UCH-1 (cell line): ENCODE results near the gene ATPAF1.

DNA sequence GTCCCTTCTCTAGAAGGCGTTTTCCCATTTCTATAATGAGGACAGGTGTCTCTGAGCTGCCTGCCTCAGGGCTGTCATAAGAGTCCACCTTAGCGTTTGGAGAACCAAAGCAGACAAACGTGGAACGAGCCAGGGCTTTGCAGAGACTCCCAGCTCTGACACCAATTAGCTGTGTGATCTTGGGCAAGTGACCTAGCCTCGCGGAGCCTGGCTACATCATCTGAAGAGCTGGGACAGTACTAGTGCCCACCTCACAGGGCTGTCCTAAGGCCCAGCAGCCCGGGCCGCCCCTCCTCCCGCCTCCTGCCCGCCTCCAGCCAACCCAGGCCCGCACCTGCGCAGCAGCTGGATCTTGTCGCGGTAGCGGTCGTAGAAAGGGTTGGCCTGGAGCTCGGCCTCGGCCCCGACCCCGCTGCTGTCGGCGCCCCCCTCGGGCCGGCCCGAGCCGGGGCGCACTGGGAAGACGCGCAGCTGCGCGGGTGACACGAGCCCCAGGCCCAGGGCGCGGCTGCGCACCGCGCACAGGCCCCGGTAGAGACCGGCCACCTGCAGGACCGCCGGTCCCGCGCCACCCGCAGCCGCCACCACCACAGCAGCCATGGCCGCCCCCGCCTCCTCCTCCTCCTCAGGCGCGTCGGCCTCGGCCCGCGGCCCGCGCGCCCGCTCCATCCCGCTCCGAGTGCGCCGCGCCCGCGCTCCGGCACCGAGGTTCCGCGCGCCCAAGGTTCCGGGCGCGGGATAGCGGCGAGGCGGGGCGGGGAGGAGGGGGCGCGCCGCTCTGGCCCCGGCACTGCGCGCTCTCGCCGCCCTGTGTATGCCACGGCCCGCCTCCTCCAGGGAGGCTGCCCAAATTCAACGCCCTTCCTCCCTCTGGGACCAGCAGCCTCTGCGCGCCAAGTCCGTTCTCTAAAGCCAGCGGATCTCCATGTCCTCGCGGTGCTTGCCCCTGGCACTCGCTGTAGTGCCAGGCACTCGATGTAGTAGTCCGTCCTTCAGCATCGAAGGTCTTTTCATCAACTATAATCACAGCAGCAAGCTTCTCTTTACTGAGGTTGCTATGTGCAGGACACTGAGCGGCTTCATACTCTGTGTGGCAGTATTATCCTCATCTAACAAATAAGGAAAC is at the start of gene ATPAF1:
Gene ATPAF1 (minus strand): TSS at position 642 of the 1,126 bp plus-strand sequence.
- RRBS: 3% methylated on average over 23 of the region's 98 CpGs

GRCh38 chr1:46804069-46804794 is 5.4 kb downstream of the CYP4B1 start:
- RRBS: no CpG with 5 or more reads among the region's 2 CpGs

DNA sequence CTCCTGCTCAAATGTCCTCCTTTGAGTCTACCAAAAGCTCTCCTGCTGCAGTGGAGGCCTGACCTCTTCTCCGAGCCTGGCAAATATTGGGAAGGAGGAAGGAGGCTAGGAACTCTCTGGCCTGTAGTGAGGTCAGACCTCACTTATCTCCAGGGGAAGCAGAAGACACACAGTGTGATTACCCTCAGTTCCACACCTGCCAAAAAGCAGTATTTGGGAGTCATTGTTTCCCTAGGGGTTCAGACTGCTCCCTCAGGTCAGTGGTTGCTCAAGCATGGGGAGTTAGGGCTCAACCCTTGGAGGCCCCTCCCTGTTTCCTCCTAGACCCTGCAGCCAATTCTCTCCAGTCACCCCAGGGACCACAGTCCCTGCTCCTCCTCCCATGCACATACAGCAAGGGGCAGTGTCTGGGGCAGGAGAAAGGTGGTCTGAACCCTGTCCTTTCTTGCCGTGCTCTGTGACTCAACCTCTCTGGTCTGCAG is 1.2 kb downstream of the PDZK1IP1 start:
- RRBS: no CpG with 5 or more reads among the region's 2 CpGs

GRCh38 chr1:47228671-47230031 is 2.9 kb downstream of the TAL1 start:
- RRBS: 48% methylated on average over 5 of the region's 49 CpGs

DNA sequence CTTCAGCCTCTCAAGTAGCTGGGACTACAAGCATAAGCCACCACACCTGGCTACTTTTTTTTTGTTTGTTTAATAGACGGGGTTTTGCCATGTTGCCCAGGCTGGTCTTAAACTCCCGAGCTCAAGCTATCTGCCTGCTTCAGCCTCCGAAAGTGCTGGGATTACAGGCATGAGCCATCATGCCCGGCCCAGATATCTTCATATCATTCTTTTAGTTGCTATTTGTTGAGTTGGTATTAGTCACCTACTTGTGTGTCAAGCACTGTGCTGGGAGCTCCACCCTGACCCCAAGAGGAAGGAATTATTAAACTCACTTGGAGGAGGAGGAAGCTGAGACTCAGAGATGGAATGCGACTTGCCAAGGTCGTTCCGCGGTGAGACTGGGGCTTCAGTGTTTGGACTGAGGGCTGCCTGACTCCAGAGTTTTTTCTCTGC is 131.9 kb downstream of the FOXD2 start:
- RRBS: no CpG with 5 or more reads among the region's 8 CpGs

DNA sequence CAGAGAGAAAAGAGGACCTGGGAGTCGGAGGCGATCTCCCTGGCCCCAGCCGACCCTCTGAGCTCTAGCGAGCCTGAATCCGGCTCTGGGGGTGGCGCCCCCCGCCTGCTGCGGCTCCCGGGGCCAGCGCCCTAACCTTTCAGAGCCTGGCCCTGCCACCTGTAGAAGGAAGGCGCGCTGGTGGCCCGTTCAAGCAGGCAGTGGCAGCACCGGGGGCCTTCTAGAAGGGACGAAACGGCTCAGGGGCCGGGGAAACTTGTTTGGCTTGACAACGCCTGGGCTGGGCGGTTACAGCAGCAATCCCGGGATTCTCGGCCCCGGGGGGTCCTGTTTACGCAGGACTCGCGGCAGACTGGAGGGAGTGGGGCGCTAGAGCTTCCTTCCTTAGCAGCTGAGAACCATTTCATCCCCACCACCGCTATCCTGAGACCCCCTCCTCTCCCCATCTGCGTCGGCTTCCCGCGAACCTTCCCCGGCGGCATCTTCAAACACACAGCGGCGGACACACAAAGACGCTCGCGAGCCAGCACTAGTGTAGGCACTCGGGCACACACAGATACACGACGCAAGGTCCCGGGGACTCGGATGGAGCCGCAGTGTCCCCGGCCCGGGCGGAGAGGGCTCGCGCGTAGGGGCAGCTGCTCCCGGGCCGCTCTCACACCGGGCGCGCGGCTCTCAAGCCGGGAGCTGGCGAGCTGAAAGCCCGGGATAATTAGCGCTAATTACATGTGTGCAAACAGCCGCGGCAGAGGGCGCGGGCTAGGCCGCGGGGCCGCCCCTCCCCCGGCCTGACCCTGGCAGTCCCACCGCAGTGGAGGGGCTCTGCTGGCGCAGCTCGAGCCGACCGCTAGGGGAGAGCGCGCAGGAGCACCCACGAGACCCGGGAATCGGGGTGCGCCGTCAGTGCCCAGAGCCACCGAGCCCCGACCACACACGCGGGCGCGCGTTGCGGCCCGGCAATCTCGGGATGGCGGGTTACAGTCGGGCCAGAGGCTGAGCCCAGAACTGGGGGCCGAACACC is 271.3 kb downstream of the FOXD2 start:
- RRBS: 78% methylated on average over 51 of the region's 93 CpGs

DNA sequence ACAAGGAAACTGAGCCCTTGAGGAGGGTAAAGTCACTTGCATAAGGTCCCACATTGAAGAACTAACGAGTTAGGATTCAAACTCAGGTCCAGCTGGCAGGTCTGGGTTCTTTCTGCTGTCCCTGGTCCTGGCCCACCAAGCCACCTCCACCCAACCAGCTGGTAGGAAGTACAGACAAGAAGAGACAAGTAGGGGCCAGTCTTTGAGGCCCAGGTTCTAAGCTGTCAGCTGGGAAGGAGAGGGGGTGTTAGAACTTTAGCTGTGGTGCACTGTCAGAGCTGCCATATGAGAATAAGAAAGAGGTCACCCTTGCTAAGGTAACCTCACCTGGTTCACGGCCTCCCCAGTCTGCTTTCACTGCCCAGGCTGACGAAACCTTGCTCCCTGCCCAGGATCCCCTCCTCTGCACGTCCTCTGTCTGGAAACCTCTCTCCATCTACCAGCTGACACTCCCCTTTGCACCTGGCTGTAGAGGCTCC is 188.5 kb downstream of the TRABD2B start:
- RRBS: no CpG with 5 or more reads among the region's 4 CpGs

DNA sequence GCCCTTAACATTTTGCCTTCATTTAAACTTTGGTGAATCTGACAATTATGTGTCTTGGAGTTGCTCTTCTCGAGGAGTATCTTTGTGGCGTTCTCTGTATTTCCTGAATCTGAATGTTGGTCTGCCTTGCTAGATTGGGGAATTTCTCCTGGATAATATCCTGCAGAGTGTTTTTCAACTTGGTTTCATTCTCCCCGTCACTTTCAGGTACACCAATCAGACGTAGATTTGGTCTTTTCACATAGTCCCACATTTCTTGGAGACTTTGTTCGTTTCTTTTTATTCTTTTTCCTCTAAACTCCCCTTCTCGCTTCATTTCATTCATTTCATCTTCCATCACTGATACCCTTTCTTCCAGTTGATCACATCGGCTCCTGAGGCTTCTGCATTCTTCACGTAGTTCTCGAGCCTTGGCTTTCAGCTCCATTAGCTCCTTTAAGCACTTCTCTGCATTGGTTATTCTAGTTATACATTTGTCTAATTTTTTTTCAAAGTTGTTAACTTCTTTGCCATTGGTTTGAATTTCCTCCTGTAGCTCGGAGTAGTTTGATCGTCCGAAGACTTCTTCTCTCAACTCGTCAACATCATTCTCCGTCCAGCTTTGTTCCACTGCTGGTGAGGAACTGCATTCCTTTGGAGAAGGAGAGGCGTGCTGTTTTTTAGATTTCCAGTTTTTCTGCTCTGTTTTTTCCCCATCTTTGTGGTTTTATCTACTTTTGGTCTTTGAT is 103.6 kb downstream of the SPATA6 start:
- RRBS: no CpG with 5 or more reads among the region's 15 CpGs

GRCh38 chr1:48451523-48452170 is 20.4 kb downstream of the SPATA6 start:
- RRBS: no CpG with 5 or more reads among the region's 5 CpGs

- RRBS: no CpG with 5 or more reads among the region's 7 CpGs
These were observed 101.9 kb upstream of the BEND5 start for GRCh38 chr1:48878447-48879149.

GRCh38 chr1:50097445-50097817 is 11.3 kb upstream of the ELAVL4 start:
- RRBS: no CpG with 5 or more reads among the region's 1 CpG

DNA sequence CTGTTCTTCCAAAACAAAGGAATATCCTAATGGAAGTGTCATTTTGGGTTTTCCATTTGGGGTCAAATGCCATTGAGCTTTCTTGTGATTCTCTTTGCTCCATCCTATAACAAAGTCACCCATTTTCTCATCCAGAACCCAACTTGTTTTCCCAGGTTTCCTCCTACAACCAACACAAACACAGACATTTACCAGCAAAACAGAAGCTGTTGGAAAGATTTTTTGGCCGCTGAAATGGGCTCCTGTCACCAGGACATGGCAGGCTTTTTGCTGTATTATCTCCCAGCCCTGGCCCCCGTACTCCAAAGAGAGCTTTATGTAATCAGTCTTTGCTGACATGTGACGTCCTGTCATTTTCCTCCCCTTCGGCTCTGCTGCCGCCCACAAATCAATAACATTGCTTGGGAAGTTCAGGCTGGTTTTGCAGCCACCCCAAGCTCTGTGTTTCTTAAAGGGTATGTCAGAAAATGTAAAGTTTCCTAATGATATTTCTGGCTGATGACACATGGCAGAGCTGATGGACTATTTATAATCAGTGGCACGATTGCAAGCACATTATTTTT is 66.9 kb downstream of the ELAVL4 start:
- RRBS: no CpG with 5 or more reads among the region's 6 CpGs

GRCh38 chr1:50967308-50967649 is 2.8 kb upstream of the CDKN2C start:
- RRBS: no CpG with 5 or more reads among the region's 3 CpGs

GRCh38 chr1:51235455-51236126 is 482 bp upstream of the RNF11 start:
- RRBS: no CpG with 5 or more reads among the region's 12 CpGs

DNA sequence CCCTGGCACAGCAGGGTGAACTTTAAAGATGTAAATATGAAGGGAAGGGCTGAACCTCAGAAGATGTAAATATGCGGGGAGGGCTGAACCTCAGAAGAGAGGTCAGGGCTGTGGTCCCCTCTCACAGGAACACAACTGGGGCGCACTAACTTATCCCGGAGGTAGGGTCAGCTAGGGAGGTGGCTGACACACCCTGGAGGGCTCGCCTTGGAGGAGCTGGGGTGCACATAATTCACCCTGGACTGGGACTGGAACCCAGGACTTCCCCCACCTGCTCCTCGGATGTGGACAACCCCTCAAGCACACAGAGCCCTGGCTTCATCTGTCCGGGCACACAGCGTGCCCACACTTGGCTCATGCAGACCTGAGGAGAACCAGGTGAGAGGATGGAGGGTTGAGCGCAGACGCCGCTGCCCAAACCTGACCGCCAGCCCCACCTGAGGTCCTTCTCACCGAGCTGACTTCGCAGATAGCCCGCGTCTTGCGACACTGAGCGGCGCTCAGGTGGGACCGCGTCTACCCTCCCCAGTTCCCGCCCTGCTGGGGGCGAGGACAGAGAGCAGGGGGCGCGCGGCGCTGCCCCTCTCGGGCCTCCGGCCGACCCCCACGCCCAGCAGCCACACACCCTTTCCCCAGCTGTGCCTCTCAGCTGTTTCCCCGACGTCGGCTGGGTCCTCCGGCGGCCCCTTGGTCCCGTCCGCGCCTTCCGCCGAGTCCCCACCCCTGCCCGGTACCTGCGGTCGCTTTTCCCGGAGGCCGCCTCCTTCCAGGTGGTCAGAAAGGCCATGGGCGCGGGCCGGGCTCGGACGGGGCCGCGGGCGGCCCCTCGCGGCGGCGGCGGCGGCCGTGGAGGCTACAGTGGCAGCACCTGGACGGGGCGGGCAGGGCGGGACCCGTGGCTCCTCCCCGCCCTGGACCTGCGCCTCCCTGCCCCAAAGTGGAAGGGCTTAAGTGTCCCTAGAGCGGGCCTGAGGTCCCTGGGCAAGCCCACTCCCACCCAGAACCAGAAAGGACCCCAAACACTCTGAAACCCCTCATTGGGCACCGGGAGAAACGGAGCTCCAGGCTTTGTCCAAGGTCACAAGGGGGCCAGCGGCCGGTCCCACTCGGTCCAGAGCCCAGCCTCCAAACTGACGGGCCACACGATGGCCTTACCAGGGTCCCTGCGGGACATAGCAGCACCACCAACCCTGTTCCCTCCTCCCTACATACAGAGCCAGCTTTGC is 14.3 kb upstream of the TTC39A start:
- RRBS: 21% methylated on average over 20 of the region's 75 CpGs

DNA sequence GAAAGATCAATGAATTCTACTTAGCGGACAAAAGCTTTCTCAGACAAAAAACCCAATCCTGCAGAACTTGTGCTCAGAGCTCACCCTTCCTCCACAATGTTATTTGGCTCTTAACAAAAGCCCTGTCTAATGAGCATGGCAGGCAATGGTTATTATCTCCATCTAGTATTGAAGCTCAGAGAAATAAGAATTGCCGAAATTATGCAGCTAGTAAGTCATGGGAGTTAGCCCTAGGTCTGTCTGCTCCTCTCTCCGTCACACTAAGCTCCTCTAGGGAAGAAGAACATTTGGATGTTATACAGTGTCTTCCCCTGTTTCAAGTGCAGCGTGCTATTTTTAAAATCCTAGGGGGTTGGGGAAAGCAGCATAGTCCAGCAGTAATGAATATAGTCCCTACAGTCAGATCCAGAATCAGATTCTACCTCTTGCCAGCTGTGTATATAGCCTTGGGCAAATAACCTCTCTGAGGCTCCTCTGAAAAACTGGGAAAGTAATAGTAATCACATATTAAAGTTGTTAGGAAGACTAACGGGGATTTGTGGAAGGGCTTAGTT is 44.6 kb upstream of the OSBPL9 start:
- RRBS: no CpG with 5 or more reads among the region's 5 CpGs

DNA sequence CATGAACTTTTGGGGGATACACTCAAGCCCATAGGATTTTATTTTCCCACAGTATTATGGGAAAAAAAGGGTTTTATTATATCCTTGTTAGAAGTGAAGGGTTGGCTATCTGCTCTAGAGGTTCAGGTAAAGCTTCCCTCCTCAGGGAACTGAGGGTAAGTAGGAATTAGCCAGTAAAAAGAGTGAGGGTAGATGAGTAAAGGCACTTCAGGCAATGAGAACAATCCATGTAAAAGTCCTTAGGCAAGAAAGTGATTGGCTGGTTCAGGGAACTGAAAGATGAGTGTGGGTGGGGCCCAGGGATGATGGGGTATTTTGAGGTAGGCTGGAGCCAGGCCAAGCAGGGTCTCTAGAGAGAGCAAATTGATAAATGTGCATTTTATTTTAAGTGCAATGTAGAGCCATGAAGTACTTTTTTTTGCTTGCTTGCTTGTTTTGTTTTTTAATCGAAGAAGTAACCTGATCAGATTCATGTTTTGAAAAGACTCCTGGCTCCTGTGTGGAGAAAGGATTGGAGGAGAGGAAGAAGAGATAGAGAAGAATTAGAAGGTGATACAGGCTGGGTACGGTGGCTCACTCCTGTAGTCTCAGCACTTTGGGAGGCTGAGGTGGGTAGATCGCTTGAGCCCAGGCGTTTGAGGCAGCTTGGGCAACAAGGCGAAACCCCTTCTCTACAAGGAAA is 26.5 kb downstream of the OSBPL9 start:
- RRBS: no CpG with 5 or more reads among the region's 5 CpGs

- RRBS: no CpG with 5 or more reads among the region's 3 CpGs
These were observed 69.6 kb downstream of the OSBPL9 start for GRCh38 chr1:51686284-51687099.

DNA sequence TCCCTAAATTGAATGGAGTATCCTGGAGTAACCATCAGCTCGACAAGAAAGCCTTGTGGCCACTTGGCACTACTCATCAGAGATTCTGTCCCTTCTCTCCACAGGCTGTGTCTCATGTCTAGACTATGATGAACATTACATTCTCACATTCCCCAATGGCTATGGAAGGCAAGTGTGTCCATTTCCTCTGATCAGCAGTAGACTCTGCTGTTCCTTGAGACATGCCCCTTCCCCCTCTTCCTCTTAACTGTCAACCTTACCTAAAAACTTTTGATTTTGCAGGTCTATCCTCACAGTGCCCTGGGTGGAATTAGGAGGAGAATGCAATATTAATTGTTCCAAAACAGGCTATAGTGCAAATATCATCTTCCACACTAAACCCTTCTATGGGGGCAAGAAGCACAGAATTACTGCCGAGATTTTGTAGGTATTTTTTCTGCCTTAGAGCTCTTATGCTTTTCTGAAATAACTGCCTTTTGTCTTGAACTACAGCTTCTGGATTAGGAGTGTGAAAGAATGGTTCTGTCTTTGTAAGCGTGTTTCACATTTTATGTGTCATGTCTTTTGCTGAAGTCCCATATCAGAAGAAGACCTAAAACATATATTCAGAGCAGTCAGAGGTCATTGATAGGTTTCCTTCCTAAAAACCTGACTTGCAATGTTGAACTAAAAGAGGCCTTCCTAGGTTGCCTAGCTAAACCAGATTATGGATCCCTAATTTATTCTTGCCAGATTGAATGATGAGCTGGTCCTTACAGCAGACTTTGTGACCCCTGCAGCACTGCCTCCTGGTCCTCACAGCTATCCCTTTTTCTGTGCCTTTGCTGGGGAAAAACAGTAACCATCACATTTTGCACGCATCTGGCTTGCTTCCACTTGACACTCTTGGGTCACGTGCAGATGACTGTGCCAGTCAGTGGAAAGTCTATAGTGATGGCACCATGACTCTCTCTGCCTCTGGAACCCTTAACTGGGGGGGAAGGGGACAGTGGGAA is 94.1 kb downstream of the NRDC start:
- RRBS: no CpG with 5 or more reads among the region's 5 CpGs

DNA sequence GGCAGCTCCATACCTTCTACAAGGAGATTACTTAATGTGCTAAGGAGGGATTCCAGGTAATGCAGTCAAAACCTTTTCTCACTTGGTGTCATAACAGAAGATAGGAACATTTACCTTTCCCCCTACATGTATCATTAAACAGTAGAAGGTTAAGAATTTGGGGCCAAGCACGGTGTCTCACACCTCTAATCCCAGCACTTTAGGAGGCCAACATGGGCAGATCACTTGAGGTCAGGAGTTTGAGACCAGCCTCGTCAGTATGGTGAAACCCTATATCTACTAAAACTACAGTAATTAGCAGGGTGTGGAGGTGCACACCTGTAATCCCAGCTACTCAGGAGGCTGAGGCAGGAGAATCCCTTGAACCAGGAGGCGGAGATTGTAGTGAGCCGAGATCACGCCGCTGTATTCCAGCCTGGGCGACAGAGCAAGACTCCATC is 4.8 kb downstream of the PRPF38A start:
- RRBS: no CpG with 5 or more reads among the region's 7 CpGs